Tongue (tissue), 2 donors: ENCODE data around the genes ZCCHC14 and ZFPM1.

DNA sequence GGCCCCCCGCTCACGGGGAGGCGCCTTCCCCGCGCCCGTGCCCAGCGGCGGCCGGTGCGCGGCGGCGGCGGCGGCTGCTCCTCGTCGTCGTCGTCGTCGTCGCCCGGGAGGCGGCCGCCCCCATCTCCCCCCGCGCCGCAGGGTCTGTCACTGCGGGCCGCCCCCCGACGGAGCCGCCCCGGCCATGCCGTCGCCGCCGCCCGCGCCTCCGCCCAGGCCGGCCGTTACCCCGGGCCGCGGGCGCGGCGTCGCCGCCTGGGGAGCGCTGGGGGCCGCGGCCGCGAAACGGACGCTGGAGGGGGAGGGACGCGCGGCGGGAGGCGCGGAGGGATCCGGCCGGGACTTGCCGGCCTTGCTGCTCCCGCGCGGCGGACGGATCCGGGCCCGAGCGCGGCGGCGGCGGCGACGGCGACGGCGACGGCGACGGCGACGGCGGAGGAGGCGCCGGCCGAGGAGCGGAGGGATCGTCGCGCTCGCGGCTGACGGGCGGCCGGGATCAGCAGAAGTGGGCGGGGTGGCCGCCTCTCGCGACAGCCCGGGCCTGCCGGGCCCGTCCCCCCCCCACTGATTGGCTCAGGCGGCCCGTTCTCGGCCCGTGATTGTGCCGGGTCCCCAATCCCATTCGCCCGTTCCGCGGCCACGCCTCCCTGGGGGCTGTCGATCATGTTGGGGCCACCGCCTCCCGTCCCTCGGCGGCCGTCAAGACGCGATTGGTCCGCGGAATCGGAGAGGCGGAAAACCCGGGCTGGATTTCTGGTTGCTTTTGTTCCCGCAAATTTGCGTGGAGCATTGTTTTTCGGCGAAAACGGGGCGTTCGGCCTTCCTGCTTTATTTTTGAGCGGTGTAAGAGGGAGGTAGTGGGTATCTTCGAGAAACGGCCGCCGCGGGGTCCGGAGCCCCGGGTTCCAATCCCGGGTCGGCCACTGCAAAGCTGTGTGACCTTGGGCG lies at the start of gene ZCCHC14:
ZCCHC14 (minus strand) TSS at position 507 of the 948 bp plus-strand sequence.
- RAMPAGE, long total RNA: no peak

DNA sequence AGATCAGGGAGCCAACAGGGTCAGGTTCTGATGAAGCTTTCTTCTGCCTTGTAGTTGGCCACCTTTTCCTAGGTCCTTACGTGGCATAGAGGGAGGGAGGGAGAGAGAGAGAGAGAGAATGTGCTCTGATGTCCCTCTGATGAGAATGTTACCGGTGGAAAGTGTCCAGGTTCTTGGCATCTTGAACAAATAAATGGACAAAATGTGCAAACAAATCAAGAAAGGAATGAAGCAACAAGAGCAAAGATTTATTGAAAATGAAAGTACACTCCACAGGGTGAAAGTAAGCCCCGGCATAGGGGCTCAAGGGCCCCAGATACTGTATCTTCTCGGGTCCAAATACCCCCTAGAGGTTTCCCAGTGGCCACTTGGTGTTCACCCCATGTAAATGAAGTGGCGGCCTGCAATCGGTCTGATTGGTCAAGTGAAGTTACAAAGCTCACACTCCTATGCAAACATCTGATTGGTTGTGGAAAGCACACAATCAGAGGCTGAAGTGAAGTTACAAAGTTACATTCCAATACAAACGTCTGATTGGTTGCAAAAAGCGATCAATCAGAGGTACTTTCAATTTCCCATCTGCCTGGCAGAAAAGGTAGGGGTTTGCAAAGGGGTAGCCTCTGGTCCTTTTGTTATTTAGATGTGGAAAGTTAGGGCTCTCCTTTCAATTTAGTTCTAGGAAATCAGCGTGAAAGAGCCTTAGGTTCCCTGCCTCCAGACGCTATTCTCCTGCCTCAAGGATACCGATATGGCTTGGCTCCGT lies 43.4 kb upstream of the ZCCHC14 start:
- RAMPAGE, long total RNA: no peak

- RAMPAGE, long total RNA: no peak
Observed at GRCh38 chr16:87540958-87541993, 48.5 kb upstream of the ZCCHC14 start.

DNA sequence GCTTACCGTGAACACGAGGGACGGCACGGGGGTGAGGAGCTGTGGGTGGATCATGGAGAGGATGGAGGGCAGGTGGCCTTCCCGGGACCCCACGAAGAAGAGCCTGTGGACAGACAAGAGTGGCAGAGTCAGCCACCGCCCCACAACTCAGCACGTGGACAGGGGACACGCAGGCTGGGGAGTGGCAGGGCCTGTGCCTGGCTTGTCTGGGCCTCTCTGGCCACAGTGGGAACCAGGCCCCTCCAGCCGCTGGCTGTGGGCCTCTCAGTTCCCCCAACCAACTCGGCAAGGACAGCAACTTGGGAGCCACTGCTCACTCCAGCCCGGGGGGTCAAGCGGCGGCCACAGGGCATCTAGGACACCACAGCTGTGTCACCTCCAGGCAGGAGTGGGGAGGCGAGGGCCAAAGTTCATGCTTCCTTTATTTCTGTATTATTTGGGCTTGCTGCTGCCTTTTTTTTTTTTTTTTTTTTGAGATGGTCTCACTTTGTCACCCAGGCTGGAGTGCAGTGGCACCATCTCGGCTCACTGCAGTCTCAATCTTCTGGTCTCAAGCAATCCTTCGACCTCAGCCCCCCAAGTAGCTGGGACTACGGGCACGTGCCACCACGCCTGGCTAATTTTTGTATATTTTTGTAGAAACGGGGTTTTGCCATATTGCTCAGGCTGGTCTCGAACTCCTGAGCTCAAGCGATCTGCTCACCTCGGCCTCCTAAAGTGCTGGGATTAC lies 31.3 kb downstream of the SLC7A5 start:
- RAMPAGE, long total RNA: no peak

DNA sequence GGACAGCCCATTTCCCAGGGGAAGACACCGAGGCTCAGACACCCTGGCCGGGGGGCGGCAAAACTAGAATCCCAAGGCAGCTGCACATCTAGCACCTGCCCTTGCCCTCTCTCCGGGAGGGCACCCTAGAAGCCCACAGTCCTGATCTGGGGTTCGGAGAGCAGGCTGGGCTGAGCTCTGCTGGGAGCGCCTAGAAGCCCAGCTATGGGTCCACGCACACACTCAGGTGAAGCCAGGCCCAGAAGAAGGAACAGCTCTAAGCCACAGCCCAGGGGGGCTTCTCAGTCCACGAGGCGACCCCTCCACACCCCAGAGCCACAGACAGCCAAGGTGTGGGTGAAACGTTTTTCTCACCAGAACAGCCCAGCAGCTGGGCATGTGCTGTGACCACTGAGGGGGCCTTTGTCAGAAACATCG lies 22.4 kb downstream of the SLC7A5 start:
- RAMPAGE, long total RNA: no peak

GRCh38 chr16:87868678-87868915 lies 710 bp downstream of the SLC7A5 start:
- RAMPAGE, long total RNA: no peak

GRCh38 chr16:87921386-87921943 lies 14.9 kb downstream of the CA5A start:
- RAMPAGE, long total RNA: no peak

DNA sequence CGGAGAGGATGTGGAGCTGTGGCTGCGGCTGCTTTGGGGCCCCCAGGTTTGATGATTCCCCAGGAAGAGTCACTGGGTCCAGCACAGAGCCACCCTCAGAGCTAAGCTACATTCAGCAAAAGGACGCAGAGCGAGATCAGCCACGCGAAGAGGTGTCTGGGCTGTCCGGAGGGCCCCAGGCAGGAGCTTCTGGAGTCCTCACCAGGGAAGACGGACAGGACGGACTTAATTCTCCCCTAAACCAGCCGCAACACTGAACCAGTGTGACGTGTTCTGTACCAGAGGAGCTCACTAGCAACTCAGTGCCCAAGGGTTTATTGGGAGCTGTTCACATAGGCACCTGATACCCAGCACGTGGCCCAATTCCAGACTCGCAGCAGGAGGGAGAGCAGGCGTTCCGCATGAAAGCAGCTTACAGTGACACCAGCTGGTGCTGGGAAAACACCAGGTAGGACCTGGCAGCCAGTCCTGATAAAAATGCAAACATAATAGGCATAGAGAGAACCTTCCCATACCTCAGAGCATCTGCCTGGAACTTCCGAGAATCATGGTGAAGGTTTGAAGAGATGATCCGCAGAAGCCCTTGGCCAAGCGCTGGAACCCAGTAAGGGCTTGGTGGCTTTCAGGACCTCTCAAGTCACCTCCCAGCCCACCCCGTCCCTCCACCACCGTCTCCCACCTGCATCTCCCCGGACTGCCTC lies 11.0 kb downstream of the CA5A start:
- RAMPAGE, long total RNA: no peak

GRCh38 chr16:87926282-87926786 lies 10.0 kb downstream of the CA5A start:
- RAMPAGE, long total RNA: no peak

GRCh38 chr16:88088079-88088411 lies 136.8 kb downstream of the BANP start:
- RAMPAGE, long total RNA: no peak

- RAMPAGE, long total RNA: no peak
Observed at GRCh38 chr16:88184525-88185091, 198.2 kb upstream of the ZNF469 start.

DNA sequence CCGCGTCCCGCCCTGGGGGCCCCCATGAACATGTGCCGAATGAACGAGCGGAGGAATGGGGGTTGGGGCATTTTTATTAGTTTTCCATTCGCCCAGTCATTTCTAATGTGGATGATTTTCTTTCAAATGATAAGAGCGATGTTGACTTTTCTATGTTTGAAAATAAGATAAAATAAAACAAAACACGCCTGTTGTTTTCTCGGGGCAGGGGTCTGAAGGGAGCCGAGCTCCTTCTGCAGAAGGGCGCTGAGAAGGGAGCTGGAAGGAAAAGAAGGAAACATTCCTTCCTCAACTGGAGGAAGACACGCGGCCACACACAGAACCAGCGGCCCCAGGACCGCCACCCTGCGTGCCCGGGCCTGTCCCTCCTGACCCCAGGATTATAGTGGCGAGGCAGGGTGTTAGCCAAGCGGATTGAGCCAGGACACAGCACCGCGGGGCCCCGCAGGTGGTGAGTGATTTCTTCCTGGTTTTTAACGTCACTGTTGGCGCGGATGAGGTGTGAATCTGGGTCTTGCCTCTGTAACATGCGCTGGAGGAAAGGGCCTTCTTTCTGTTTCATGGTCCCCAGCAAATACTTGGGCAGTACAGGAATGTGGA lies 158.8 kb upstream of the ZNF469 start:
- RAMPAGE, long total RNA: no peak

DNA sequence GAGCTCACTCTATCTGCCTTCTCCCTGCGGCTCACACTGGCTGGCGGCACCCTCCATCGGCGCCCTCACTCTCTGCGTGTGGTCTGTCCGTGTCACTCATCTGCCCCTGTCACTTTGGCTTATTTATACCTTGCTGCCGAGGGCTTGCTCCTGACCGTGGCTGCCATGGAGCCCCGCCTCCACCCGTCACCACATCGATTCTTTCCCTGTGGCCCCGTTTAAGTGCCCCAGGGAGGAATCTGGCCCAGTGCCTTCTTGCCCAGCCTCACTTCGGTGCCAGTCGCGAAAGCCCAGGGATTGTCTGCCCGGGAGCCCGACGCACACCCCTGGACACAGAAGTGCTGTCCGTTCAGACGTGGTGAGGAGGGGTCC lies 115.7 kb upstream of the ZNF469 start:
- RAMPAGE, long total RNA: no peak

DNA sequence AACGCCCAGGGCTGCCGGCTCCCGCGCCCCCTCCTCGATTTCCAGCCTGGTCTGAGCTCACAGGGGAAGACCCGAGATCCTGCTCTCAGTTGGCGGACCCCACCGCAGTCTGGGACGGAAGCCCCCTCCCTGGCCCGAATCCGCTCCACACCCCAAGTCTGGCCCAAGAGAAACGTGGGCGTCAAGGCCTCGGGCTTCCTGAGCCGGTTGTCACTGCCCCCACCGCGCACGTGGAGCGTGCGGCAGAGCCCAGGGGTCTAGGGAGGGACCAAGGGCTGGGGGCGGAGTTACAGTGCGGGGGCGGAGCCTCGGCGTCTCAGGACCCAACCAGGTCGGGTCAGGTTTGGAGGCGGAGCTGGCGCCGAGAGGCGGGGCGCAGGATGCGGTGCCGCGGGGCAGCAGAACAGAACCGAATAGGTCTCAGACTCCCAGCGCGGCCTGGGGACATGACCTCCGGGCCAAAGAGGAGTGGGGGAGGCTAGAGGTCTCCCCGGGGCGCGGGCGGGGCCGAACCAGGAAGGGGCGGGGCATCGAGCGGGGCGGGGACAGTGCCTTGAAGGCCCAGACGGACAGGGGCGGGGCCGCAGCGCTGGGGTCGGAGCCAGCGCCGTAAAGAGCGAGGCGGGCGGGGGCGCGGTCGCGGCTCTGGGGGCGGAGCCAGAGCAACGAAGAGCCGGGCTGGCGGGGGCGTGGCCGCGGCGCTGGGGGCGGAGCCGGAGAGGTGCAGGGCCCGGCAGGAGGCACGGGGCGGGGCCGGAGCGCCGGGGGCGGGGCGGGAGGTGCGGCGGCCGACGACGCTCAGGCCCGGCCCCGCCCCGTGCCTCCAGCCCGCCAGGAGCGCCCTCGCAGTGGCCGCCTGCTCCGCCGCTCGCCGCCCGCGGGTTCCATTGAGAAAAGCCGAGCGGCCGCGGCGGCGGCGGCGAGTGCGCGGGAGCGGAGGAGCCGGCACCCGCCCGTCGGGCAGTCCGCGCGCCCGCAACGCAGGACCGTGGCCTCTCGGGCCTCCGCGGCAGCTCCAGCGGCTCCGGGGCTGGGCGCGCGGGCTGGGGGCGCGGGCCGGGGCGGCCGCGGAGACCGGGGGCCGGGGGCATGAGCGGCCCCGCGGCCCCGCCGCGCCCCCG lies at the start of gene ZFPM1:
ZFPM1 (plus strand) TSS at position 826 of the 1,121 bp plus-strand sequence.
- RAMPAGE, long total RNA: no peak

GRCh38 chr16:88495589-88496391 lies 42.7 kb downstream of the ZFPM1 start:
- RAMPAGE, long total RNA: no peak

GRCh38 chr16:88500319-88500886 lies 47.3 kb downstream of the ZFPM1 start:
- RAMPAGE, long total RNA: no peak

DNA sequence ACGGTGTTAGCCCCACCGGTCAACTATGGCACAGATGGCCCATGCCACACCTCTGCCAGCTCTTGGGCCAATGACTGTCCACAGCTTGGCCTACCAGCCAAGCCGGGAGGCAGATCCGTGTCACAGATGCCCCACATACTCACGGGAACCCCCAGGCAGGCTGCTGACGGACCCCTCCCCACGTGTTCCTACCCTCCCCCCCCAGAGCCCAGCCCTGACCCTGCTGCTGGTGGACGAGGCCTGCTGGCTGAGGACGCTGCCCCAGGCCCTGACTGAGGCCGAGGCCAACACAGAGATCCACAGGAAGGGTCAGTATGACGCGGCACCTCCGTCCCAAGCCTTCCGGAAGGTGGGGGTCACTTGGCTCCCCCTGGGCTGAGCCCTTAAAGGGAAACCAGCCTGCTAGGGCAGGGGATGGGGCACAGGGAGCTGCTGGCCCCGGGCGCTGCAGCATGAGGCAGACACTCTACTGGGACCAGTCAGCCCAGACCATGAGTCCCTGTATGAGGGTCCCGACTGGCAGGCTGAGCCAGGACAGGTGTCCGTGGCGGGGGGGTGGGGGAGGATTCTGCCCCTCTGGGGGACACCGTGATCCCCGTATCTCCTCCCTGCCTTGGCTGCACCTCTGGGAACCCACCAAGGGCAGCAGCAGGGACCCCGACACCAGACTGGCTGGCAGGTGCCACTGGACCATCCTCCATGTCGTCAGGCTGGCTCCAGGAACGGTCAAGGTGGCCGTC lies 43.4 kb upstream of the ZC3H18 start:
- RAMPAGE, long total RNA: no peak

DNA sequence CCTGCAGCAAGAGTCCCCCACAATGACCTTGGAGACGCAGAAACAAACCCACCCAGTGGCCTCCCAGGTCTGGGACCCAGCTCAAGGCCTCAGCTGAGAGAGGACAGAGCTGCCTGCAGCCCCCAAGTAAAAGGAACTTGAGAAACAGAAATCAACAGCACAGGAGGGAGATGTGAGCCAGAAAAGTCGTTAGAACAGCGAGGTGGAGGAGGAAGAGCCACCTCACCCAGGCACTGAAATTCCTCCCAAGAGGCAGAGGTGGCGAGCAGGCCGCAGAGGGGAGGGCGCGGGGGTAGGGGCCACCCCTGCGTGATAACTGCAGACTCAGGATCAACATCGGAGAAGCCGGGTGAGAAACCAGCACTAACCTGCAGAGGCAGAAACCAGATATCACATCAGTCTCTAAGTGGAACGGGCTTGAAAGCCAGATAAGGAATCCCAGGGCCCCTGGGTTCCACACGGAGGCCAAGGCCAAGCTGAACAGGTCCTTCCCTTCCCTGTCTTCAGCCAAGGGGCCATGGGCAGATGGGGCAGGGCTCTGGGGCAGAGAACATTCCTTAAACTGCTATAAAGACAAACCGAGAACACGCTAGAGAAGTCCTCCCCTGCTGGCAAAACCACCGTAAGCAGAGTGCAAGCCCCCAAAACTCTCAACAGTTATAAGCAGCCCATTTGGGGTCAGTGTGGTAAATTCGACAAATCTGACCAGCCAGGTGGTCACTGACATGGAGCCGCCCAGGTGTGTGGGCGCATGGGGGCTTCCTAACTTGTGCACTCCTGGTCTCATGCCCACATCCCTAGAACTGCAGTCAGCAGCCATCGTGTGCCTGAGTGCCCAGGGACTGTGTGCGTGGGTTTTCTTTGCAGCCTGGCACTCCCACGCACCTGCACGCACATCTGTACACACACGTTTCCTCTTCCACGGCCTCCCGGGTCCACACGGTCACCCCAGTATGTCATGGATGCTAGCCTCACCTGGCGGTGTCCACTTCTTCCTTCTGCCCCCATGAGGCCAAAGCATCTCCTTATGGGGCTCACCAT lies 39.2 kb upstream of the ZC3H18 start:
- RAMPAGE, long total RNA: no peak

- RAMPAGE, long total RNA: no peak
Observed at GRCh38 chr16:88702241-88702920, 3.8 kb downstream of the RNF166 start.

DNA sequence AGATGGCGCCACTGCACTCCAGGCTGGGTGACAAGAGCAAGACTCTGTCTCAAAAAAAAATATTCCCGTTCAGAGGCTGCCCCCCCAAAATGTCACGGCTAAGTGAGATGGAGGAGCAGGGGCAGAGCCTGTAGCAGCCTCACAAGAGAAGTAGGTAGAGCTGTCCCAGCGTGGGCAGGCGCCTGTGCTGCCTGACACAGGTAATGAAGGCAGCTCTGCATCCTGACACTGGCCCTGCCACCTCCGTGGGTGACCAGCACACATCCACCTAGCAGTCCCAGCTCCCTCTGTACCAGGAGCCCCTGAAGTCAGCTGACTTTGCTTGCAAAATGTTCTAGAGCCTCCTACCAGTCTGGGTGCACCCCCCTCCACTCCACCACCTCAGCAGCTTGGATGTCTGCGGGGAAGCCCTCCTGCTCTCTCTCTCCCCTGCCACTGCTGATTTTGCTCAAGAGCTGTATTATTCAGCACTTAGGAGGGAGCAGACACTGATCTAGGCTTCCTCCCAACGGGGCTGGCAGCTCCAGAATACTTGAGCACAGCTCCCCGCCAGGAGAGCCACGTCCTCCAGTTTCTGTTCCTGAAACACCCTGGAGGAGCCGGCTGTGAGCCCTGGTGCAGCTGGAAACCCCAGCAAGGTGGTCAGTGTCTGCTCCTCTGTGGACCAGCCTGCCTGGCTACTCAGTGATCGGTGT lies 1.1 kb downstream of the RNF166 start:
- RAMPAGE, long total RNA: no peak